Testis (tissue), 5 donors: Measurements from ENCODE around the genes FAM241B, SGPL1 and UNC5B.

GRCh38 chr10:69202410-69202985, 17.6 kb upstream of the HKDC1 start:
- PRO-cap, 3 experiments: no peak in any of the 3 experiments
- RAMPAGE, long total RNA, 2 experiments: no peak in any of the 2 experiments
- RRBS: no CpG with 5 or more reads among the region's 1 CpG

GRCh38 chr10:69269840-69270126, 48.9 kb upstream of the HK1 start:
- PRO-cap, 3 experiments: peak in 2 of 3 experiments; most common plus-strand start chr10:69269986 (in 1); most common minus-strand start chr10:69269898 (in 2)
- RAMPAGE, long total RNA, 2 experiments: start-site peak on the plus strand in 2 of 2 experiments, at chr10:69269992-69270049 at its widest, 321 to 730 reads per replicate; start-site peak on the minus strand in 1 of 2 experiments, at chr10:69269898-69269916 at its widest, 6 reads per replicate
- RRBS: no CpG with 5 or more reads among the region's 2 CpGs

DNA sequence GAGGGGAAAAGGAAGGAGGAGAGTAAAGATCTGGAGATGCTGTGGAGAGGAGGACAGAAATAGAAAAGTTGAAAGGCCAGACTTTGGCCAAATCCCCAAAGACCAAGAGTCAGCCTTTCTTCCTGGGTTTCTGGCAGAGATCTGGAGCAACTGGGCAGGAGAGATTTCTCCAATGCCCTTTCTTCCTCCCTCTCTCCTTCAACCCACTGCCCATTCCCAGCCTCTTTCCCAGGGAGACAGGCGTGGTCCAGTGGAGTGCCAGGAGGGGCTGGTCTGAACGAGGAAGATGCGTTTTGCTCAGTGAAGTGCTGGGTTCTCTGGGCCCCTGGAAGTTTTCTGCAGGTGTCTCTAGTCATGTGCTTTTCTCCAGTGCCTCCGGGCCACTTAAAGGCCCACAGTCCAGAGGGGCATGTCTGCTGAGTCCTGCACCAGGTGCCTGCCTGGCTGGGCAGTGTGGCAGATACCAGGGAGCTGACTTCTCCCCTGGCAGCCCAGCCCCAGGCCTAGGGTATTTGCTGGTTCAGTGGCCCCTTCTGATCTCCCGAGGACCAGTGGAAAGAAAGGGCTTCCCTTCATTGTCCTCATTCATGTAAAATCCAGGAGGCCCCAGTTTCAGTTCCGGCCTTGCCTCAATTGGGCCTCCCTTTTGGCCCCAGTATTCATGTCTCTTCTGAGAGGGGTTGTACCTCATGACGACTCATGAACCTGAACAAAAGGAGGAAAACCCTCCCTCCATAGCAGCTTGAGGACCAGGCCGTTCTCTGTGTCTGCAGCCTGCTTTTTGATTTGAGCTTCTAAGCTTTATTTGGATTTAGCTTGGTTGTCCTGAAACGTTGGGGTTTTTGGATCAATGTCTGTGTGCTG, 20.4 kb downstream of the HK1 start:
- PRO-cap, 3 experiments: no peak in any of the 3 experiments
- RAMPAGE, long total RNA, 2 experiments: no peak in any of the 2 experiments
- RRBS: no CpG with 5 or more reads among the region's 9 CpGs

DNA sequence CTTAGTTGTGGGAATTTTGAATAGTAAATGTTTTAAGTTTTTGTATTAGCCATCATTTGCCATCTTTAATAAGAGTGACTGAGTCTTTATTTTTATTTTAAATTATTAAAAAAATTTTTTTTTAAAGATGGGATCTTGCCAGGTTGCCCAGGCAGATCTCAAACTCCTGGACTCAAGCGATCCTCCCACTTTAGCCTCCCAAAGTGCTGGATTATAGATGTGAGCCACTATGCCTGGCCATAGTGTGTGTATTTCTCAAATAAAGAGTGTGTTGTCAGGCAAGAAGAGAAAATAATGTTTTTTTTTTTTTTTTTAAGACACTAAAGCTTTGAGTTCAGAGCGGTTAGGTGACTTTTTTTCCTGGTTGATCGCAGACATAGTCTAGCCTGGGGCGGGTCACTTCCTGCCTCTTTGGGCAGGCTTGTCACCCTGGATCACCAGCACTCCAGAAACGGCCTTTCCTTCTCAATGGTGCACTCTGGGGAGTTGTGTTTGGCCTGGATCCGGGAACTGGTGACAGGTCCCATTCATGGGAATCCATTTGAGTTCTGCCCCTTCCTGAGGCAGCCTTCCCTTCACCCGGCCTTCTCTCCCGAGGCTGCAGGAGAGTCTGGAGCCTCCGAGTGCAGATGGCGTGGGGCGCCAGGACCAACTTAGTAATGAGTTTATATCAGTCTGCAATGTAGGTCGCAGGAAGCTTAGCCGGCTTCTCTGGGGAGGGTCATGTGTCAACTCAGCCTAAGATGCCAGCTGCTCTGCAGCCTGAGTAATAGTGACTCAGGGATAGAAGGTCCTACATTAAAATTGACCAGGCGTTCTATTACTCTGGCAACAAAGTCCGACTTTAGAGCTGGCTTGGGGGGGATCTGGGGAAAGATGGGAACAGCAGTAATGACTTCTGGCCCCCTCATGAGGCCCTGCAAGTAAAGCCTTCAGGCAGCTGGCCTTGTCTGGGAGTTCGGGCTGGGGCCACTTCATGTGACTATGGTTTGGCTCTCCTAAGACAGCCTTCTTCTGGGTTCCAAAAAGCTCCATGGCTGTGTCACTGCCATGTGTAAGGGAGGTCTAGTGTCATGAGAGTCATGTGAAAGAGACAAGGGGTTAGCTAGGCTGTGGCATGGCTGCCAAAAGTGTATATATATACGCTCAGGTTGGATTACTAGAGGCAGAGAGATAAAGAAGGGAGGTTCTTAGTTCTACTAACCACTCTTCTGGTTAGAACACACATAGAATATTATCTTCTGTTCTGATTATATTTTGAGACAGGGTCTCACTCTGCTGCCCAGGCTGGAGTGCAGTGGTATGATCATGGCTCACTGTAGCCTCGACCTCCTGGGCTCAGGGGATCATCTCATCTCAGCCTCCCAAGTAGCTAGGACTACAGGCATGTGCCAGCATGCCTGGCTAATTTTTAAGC, 44.0 kb downstream of the HK1 start:
- PRO-cap, 3 experiments: no peak in any of the 3 experiments
- RAMPAGE, long total RNA, 2 experiments: no peak in any of the 2 experiments
- RRBS: 87% methylated on average over 2 of the region's 18 CpGs

DNA sequence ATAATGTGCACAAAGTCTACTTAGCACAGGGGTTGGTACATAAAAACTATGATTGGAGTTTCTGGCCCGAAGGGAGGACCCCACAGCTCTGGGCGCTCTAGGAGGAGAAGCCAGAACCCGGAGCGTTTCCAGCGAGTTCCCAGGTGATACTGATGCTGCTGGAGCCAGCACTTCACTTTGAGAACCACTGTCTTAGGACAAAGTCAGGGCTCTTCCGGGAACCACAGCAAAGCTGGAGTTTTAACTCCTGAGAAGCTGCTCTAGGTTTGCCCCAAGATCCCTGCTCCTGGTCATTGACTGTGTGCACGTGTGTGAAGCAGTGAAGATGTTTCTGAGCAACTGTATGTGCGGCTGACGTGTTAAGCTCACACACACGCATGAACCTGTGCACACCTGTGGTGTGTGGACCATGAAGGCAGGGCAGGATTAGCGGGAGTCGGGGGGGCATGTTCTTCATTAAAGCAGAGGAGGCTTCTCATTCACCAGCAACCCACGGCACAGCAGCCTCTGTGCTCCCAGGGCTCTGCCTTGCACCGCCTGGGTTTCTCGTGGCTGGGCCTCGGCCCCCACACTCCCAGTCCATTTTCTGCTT, 662 bp upstream of the TACR2 start:
- PRO-cap, 3 experiments: no peak in any of the 3 experiments
- RAMPAGE, long total RNA, 2 experiments: no peak in any of the 2 experiments
- RRBS: 85% methylated on average over 4 of the region's 16 CpGs

GRCh38 chr10:69455352-69455753, 4.1 kb downstream of the TSPAN15 start:
- PRO-cap, 3 experiments: no peak in any of the 3 experiments
- RAMPAGE, long total RNA, 2 experiments: no peak in any of the 2 experiments
- RRBS: no CpG with 5 or more reads among the region's 2 CpGs

DNA sequence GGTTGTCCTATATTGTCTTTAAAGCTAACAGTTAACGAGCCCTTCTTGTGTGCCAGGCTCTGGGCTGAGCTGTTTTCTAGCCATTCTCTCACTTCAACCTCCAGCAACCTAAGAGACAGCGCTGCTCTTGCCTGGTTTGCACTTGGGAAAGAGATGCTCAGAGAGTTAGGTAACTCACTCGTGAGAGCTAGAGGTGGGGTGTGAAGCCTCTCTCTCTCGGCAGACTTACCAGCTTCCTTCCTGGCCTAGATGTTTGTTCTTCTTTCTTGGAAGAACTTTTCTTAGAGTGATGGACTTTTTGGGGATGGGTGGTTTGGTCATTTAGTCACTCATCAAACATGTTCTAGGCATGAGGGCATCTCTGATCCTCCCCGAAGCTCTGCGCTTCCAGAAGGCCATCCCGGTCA, 14.2 kb downstream of the TSPAN15 start:
- PRO-cap, 3 experiments: no peak in any of the 3 experiments
- RAMPAGE, long total RNA, 2 experiments: no peak in any of the 2 experiments
- RRBS: no CpG with 5 or more reads among the region's 7 CpGs

DNA sequence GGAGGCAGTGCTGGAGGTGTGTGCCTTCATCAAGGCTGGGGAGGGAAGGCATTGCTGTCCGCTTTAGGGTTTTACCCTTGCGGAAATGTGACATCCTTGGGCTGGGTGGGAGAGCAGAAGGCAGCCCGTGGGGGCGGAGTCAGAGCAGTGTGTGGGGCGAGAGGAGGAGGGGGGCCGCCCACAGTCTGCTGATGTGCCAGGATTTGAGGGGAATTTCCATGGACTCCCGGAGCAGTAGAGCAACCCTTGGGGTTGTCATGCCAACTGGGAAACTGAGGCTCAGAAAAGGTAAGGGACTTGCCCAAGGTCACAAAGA, 22.1 kb downstream of the TSPAN15 start:
- PRO-cap, 3 experiments: no peak in any of the 3 experiments
- RAMPAGE, long total RNA, 2 experiments: no peak in any of the 2 experiments
- RRBS: no CpG with 5 or more reads among the region's 7 CpGs

GRCh38 chr10:69629708-69631060, at the start of gene FAM241B:
Gene FAM241B, plus strand, starts transcription at chr10:69630247.
- PRO-cap, 3 experiments: peak in 3 of 3 experiments; most common plus-strand start chr10:69630266 (in 3); most common minus-strand start chr10:69630184 (in 1)
- RAMPAGE, long total RNA, 2 experiments: start-site peak on the plus strand in 1 of 2 experiments, at chr10:69630262-69630281 at its widest, 16 reads per replicate
- RRBS: 1% methylated on average over 22 of the region's 89 CpGs

DNA sequence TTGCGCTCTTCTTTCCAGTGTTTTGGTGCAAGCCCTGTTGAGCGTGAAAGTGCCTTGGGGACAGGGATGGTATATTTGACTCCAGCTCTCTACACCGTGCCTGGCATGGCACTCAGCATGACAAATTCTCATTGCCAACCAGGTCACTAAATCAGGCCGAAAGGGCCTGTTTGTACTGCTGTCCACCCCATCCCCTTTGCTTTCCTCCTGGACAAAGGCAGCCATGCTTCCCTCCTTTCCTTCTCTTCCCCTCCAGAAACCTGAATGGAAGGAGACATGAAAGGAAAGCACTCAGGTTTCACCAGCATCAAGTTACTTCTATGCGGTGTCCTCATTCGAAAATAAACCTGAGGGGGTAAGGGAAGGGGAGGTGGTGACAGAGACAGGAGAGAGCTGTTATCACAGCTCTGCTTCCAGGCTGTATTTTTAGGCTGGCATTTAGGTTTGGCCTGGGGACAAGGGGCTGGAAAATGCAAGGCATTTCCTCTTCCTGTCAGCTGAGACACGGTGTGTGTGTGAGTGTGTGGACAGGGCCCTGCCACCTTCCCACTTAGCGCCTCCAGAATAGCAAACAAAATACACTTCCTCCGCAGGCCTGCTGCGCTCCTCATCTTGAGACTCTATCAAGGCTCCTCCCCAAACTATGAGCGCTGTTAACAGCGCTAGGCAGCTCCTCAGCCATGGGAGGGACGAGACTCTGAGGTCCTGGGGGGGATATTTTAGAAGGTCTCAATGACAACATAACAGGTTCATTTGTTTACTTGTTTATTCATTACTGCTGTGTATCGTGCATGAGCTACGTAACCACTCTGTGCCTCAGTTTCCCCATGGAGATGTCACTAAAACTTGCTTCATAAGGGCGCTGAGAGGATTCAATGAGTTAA, 79.8 kb upstream of the COL13A1 start:
- PRO-cap, 3 experiments: no peak in any of the 3 experiments
- RAMPAGE, long total RNA, 2 experiments: no peak in any of the 2 experiments
- RRBS: no CpG with 5 or more reads among the region's 16 CpGs

- PRO-cap, 3 experiments: no peak in any of the 3 experiments
- RAMPAGE, long total RNA, 2 experiments: no peak in any of the 2 experiments
- RRBS: no CpG with 5 or more reads among the region's 6 CpGs
These were observed 99.9 kb downstream of the COL13A1 start for GRCh38 chr10:69901573-69902118.

DNA sequence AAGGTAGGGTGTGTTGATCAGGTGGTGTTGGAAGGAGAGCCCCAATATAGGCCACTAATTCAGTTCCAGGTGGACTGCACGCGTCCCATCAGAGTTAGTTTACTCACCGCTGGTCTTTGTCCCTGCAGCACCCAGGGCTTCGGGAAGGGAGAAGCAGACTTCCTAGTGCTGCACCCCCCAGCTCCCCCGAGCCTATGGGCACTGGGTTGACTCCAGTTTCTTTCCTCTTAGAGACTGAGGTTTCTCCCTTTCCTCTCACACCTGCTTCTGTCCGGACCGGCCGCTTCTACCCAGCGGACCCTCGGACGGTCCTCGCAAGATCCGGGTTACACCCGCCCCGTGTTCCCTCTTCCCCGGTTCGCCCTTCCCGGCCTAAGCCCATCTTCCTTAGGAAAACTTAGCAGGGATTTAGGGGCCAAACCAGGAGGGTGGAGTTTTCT, 540 bp downstream of the AIFM2 start:
- PRO-cap, 3 experiments: no peak in any of the 3 experiments
- RAMPAGE, long total RNA, 2 experiments: no peak in any of the 2 experiments
- RRBS: 9% methylated on average over 7 of the region's 18 CpGs

- PRO-cap, 3 experiments: no peak in any of the 3 experiments
- RAMPAGE, long total RNA, 2 experiments: no peak in any of the 2 experiments
- RRBS: no CpG with 5 or more reads among the region's 12 CpGs
These were observed 11.6 kb downstream of the NPFFR1 start for GRCh38 chr10:70272051-70272673.

DNA sequence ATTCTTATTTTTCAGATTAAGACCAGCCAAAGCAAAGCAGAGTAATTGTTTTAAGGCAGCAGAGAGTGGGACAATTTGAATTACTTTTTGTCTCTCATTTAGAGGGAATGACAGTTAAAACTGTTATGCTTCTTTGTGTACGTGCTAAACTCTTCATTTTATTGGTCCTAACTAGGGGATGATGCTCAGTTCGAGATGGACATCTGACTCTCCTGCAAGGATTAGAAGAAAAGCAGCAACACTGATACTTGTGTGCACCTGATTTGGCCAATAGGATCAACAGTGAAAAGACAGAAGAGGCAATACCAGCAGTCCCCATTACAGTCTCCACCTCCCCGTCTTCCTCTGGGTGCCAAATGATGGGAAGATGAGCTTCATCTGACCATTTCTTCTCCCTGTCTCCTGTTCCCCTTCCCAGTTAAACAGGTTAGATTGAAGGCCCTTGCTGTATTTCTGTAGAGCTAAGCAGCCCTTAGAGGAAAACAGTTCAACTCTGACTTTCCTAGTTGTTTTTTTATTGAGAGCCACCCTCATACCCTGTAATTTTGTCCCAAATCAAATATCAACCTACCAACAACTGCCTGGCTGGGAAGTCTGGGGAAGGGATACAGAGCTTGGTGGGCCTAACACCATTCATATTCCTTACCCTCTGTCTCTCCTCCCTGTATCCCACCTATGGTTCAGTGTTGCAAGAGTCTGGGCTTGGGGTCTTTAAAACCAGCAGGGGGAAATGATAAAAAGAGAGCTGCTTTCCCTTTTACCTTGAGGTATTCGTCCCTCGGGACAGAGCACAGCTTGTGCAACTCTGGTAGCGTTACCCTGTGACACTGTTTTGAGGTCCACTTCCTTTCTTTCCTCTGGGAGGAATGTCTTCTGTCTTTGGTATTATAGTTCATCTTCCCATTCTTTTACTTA, 17.9 kb downstream of the EIF4EBP2 start:
- PRO-cap, 3 experiments: no peak in any of the 3 experiments
- RAMPAGE, long total RNA, 2 experiments: no peak in any of the 2 experiments
- RRBS: no CpG with 5 or more reads among the region's 6 CpGs

DNA sequence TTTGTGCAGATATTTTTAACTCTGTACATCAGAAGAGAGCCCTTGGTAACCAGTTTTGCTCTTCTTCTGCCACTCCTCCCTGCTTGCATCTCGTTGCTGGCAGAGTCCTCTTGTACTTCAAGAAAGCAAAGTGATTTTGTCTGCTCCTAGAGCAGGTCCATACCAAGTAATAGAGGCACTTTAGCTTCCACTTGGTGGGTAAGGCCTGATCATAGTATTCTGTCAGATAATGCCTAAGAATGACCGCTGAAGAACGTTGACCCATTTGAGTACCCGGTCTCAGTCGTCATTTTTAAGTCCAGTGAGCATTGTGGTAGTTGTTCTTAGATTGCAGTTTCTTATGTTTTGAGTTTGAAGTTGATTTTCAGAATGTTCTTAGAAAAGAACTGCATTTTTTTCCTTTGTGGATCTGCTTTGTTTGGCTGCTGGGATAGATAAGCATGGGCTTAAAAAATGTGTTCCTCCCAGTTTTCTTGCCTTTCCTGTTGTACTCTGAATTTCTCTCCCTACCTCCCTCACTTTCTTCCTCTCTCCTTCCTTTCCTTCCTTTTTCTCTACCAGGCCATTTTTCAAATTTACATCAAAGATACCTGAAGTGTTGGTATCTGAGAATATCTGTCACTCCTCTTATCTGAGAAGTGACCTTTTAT, 18.6 kb downstream of the EIF4EBP2 start:
- PRO-cap, 3 experiments: no peak in any of the 3 experiments
- RAMPAGE, long total RNA, 2 experiments: no peak in any of the 2 experiments
- RRBS: no CpG with 5 or more reads among the region's 5 CpGs

GRCh38 chr10:70494649-70495642, 16.4 kb downstream of the PALD1 start:
- PRO-cap, 3 experiments: peak in 1 of 3 experiments; most common plus-strand start chr10:70495358 (in 1)
- RAMPAGE, long total RNA, 2 experiments: no peak in any of the 2 experiments
- RRBS: 84% methylated on average over 5 of the region's 22 CpGs

DNA sequence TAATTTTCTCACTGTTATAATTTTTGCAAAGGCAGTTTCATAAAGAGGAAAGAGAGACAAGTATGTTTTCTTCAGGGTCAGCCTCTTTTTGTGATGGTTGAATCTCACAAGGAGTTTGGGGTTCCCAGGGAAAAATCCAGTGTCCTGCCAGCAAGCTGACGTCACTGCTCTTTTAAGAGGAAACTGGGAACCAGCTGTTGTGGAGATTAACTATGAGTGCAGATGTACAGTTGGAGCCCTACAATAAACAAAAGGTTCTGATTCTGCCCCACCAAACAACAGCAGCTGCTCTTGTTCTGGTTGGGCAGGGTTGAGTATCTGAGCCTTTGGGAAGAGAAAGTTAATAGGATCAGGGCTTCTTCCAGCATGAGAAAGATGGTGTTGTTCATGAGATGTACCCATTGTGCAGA, 12.8 kb downstream of the PRF1 start:
- PRO-cap, 3 experiments: no peak in any of the 3 experiments
- RAMPAGE, long total RNA, 2 experiments: no peak in any of the 2 experiments
- RRBS: no CpG with 5 or more reads among the region's 1 CpG

DNA sequence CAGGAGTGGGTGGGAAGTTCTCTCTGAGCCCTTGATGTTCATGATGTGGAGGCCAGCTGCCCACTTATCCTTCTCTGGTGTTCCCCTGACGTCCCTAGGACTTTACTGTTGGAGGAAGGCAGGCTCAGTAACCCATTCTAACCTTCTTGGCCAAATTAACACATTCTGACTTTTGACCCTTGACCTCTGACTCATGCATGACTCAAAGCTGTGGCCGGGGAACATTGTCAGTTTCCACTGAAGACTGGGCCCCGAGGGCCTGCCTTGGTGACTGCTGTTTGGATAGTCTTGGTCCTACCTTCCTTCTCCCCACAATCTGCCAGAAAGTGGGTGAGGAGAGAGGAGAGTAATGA, 43.5 kb downstream of the ADAMTS14 start:
- PRO-cap, 3 experiments: no peak in any of the 3 experiments
- RAMPAGE, long total RNA, 2 experiments: no peak in any of the 2 experiments
- RRBS: no CpG with 5 or more reads among the region's 3 CpGs

DNA sequence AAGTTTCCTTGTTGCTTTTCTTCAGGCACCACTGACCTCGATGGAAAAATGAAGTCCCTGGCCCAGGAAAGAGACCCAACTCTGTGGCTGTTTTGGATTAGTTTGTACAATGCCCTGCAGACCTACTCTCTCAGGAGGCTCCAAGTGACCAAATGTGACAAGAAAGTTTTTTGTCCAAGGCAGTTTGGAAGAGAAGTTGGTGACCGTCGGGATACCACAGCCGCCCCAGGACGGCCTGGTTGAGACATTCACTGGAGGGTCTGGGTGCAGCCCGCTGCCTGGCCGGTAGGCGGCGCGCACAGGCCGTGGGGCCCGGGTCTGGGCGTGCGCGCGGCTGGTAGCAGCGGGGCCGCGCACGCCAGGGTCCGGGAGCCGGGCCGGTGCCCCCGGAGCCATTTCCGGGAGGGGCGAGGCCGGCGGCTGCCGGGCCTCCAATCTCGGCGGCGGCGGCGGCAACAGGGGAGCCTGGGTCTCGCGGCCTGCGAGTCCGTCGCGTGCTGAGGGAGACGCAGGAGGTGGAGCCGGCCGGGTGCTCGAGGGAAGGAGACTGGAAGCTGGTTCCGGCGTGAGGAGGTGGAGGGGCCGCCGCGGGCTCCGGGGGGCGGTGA, at the start of gene SGPL1:
TSS of gene SGPL1 (plus strand) at position 395 of the 608 bp plus-strand sequence.
- PRO-cap, 3 experiments: peak in 3 of 3 experiments; most common plus-strand start position 361 of the sequence (in 1); most common minus-strand start position 237 of the sequence (in 3)
- RAMPAGE, long total RNA, 2 experiments: start-site peak on the plus strand in 2 of 2 experiments, centred at positions 398 to 407 of the sequence, 2,332 to 3,308 reads per replicate
- RRBS: 1% methylated on average over 23 of the region's 51 CpGs

- PRO-cap, 3 experiments: peak in 3 of 3 experiments; most common plus-strand start chr10:71212570 (in 3); most common minus-strand start chr10:71212418 (in 1)
- RAMPAGE, long total RNA, 2 experiments: no peak in any of the 2 experiments
- RRBS: 1% methylated on average over 62 of the region's 114 CpGs
These were observed at the start of gene UNC5B for GRCh38 chr10:71212102-71213140. Gene UNC5B, plus strand, starts transcription at chr10:71212570.